Bronchus (tissue), 1 donor: ENCODE results near the genes SPRR4, SPRR2G, PGLYRP3 and S100A7A.

DNA sequence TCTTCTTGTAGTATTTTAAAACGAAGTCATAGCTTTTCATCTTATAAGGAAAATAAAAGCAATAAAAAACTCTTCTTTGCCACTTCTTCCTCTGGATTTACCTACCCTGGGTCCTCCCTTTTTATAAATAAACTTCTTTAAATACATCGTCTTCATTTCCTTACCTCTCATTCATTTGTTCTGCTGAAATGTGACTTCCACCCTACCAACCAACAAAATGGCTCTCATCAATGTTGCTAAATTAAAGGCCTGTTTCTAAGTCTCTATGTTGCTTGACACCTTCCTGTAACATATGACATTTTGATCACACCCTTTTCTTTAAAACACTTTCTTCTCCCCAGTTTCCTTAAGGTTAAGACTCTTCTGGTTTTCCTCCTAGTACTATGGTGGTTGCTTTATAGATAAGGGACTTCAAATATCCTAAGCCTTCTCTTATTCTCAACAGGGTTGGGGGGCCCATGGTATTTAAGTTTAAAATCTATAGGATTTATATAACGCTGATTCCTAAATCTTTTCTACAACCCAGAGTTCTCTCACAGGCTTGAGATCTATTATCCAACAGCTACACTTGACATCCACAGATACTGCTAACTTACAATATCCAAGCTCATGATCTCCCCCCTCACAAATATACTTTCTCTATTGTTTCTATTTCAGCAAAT, 10.9 kb downstream of the PSMB4 start:
- PRO-cap: no peak

DNA sequence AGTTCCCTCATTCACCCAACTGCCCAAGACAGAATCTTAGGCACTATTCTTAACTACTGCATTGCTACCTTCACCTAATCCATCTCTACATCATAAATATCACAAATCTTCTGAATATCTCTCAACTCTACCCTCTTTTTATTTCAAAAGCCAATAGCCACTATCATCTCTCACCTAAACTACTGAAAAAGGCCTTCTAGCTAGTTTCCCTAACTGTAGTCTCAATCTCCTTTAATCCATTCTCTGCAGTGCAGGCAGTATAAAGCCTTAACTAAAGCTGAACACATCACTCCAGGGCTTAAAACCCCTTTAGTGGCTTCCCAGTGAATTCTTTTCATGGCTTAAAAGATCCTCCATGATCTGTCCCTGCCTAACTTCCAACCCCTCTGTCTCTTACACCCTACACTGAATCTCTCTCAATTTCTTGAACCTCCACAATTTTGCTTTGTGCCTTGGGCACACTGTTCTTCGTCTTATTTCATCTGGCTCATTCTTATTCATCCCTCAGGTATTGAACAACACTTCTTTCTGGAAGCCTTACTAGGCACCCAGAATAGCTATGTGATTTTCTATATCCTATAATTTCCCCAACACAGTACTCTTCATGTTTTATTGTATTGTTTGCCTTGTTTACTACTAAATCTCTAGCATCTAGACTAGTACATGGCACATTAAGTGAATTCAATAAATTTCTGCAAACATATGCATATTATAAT, 11.6 kb downstream of the PSMB4 start:
- PRO-cap: no peak

DNA sequence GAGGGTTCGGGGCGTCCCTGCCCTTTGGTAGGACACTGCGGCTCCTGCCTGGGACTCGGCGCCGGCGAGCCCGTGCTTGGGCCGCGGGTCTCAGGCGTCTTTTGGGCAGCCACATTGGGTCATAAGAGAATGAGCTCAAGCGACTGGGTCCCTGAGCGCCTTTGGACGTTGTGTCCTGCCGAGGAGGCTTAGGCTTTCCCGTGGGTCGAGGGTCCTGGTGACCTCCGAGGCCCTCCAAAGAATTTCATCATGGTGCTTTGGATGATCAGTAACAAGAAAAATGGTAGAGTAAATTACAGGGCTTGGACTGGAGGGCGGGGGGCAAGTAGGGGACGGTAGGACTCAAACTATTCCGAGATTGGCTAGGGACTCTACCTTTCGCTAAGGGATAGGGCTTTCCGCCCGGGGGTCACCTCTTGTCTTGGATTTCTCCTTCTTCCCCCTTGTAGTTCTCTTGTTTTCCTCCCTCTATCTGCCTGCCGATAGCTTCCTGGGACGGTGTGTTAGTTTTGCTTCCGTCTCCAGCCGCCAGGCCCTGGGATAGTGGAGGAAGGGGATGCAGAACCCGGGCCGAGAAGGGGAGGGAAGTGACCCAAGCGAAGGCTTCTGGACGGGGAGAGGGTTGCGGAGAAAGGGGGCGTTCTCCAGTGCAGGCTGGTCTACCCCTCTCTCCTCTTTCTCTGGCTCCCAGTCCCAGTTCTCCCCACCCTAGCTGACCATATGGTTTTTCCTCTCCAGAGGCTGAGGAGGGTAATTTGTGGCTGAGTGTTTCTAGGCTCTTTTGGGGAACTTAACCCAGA, 718 bp downstream of the TUFT1 start:
- PRO-cap: bidirectional peak, plus-strand start at position 138 of the sequence, minus-strand start at position 103 of the sequence; unidirectional peak, minus-strand start at position 537 of the sequence

DNA sequence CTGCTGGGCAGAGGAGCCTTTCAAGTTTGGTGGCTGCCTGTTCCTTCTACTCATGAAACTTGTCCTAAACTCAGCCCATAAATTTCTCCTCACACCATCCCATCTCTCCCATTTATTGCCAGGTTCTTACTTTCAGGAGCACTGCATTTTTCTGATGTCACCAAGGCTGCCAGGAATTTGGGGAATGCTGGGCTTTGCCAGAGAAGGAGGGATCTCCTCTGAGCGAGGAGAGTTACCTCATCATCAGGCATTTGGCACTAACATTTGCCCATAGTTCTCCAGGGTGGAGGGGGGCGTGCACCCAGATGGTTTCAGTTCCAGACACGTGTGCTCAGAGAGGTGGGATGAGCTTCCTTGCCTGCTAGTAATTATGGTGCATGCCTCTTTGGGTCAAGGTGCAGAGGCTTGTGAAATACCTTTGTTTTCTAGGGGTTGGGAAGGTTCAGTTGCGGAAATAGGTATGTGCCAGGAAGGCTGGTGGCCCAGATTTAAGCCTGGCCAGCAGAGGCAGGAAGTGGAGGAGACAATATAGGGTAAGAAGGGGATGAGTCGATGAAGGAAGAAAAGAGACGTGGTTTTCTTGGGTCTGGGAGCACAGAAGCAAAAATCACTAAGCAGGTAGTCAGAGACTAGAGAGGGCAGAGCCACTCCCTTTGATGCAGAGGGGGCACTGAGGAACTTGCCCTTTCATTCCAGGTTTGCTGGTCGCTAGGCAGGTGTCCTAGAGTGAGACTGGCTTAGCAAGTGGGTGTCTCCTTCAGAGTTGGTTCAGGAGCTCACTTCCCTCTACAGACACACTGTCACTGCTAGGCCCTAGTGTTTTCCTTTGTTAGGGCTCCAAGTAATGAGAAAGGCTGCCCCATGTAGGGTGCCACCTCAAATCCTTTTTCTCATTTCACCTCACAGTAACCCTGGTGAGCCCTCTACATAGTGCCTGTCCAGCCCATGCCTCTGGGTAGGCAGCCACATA, 7.2 kb downstream of the TUFT1 start:
- PRO-cap: no peak

- PRO-cap: no peak
Measured at GRCh38 chr1:151593607-151593961, 18.3 kb upstream of the SNX27 start.

- PRO-cap: no peak
Measured at GRCh38 chr1:151778534-151779147, 11.7 kb downstream of the TDRKH start.

DNA sequence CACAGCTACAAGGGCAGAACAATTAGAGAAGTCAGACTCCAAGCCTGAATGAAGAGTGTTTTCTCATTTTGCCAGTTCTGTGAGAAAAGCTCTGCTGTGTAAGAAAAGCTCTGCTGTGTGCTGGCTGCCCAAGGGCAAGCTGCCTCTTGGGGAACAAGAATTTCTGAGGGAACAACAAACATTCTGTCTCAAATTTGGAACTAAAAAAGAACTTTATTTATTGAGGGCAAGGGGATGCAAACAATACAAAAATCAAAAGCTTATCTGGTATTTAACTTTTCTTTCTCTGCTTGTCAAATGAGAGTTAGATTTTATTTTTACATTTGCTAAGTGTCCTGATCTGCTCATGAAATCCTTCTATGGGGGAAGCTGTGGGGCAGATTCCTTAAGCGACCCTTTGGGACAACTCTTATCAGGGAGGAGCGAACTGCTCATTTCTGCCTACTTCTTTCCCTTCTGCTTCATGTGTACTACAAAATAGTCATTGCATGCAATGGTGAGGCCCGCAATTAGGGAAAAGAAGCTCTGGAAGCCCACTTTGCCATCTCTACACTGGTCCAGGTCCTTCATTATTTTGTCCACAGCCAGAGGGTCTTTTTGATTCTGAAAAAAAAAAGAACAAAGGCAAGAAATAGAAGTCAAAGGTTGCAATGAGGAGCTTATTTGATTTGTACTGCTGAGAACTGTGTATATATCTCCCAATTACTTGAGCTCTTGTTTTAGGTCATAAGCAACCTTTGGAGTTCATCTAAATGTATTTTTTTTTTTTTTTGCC, 10.8 kb downstream of the S100A10 start:
- PRO-cap: no peak

GRCh38 chr1:151991424-151992086, 2.1 kb downstream of the S100A10 start:
- PRO-cap: no peak

- PRO-cap: no peak
Measured at GRCh38 chr1:152481714-152482740, 28.6 kb upstream of the LCE5A start.

GRCh38 chr1:152613262-152613528, 416 bp upstream of the LCE3B start:
- PRO-cap: no peak

DNA sequence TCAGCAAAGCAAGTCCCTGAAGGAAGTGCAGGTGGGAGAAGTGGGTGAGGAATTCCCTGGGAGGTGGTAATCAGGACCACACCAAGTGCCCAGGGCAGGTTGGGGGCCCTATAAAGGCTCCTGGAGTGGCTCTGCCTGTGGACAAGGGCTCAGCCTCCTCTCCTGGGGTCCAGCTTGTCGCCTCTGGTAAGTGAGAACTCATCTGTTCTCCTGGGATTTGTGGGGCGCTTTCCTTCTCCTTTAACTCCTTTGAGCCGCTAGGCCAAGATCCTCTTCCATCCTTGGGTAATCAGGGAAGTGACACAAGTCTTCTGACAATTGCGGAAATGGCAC, at the start of gene SPRR4:
Gene SPRR4, plus strand, starts transcription at position 140 of the 333 bp plus-strand sequence.
- PRO-cap: no peak

DNA sequence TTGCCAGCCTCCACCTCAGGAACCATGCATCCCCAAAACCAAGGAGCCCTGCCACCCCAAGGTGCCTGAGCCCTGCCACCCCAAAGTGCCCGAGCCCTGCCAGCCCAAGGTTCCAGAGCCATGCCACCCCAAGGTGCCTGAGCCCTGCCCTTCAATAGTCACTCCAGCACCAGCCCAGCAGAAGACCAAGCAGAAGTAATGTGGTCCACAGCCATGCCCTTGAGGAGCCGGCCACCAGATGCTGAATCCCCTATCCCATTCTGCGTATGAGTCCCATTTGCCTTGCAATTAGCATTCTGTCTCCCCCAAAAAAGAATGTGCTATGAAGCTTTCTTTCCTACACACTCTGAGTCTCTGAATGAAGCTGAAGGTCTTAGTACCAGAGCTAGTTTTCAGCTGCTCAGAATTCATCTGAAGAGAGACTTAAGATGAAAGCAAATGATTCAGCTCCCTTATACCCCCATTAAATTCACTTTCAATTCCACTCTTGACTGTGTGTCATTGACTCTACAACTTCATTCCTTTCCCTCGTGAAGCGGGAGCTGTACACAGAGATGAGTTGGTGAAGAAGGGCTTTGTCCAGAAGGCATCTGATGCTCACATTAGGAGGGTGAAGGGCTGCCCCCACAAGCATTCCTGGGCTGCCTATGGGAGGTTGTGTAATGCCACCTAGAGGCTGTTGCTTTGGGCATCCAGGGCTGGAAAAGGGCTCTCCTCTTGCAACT, 1.6 kb downstream of the SPRR1B start:
- PRO-cap: no peak

- PRO-cap: no peak
Measured at GRCh38 chr1:153150659-153151095, at the start of gene SPRR2G. TSS of gene SPRR2G (minus strand) at chr1:153150890.

- PRO-cap: no peak
Measured at GRCh38 chr1:153188086-153188483, 15.1 kb upstream of the LELP1 start.

DNA sequence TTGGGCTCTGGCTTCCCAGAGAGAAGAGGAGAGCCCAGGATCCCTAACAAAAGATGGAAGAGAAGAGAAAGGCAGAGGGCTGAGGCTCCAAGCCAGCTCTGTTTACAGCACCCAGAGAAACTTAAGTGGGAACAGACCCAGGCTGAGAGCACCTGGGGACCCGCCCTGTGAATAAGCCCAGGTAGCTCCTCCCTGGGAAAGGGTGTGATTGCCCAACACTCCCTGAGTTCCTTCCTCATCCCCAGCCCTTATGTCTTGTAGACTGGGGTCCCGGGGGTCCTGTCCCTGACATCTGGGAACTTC, at the start of gene PGLYRP3:
Gene PGLYRP3, minus strand, starts transcription at position 126 of the 303 bp plus-strand sequence.
- PRO-cap: no peak

DNA sequence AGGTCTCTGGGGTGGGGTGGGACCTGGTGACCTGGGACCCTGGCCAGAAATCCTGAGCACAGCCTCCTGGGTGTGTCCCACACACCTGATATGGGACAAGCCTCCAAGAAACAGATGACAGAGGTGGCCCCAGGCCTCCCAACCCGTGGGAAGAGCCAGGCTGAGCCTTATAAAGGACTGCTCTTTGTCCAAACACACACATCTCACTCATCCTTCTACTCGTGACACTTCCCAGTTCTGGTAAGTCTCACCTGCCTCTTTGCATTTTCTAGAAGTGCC, at the start of gene S100A7A:
Gene S100A7A, plus strand, starts transcription at position 197 of the 279 bp plus-strand sequence.
- PRO-cap: no peak

DNA sequence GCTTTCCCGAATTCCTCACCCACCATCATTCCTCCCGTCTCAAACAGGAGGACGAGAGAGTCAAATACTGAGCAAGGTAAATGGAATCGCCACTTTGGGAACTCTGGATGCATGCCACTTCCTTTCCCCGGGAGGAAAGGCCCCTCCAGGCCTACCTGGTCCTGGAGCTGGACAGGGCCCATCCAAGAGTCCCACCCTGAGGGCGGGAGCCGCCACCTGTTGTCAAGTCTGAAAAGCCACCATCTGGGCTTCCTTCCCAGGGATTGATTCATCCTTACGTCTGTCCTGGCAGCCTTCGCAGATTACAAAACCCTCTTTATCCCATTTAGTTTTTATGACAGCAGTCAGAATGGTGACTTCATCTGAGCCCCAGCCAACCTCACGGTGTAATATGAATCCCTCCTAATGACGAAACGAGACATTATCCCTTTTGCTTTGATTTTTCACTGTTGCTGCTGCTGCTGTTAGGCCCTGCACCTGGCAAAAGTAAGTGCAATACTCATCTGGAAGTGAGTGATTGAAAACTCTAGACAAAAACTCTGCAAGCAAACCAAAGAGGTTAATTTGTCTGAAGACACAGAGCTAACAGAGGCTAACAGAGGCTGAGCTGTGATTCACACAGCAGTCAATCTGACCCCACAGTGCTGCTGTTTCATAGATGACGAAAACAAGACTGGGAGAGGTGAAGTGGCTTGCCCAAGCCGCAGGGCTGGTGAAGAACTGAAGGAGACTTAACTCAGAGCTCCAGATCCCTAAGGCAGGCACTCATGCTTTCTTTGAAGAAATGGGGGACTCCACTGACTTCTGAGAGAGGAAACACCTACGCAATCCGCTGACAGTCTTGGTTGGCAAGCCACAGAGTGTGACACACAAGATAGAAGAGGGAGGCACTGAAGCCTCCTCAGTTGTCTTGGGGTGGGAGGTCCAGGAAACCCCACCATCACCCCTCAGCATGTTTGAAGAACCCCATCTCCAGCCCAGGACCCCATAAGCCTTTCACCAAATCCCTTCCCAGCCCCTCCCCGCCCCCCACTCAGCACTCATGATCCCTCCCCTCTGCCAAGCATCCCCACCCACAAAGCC, 30.0 kb upstream of the S100A7 start:
- PRO-cap: no peak

- PRO-cap: no peak
Measured at GRCh38 chr1:153493630-153494151, 33.2 kb upstream of the S100A7 start.

DNA sequence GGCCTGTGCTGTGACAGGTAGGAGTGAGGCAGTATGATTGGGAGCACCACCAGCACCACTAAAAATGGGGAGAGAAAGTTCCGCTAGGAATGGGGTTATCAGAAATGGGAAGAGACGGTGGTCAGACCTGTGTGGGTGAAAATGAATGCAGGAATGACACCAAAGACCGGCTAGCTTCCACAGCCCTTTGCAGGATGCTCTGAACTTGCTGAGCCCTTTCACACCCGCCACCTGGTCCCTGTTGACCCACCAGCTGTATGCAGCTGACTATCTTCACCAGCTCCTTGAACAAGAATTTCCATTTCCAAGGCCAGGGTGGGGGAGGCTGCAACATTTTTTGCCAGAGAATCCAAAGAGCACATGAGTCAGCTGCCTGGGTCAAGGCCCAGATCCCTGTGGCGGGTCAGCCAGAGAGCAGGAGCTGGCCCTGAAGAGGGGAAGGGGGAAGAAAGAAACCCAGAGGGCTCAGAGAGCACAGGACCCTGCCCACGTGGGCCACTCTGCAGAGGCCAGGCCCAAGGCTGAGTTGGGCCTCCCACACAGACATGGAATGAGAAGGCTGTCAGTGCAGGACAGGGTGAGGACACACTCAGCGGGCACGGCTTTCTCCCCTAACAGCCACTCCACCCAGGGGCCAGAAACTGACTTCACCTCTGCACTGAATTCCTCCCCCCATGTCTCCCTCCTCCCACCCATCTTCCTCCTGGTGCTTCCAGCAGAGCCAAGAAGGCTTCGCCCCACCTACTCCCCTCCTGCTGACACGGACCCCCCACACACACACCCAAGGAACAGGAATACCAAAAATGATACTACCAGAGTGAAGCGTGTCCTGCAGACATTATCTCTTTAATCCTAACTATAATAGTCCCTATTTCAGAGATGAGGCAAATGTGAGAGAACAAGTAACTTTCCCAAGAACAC, 28.9 kb downstream of the S100A6 start:
- PRO-cap: no peak

DNA sequence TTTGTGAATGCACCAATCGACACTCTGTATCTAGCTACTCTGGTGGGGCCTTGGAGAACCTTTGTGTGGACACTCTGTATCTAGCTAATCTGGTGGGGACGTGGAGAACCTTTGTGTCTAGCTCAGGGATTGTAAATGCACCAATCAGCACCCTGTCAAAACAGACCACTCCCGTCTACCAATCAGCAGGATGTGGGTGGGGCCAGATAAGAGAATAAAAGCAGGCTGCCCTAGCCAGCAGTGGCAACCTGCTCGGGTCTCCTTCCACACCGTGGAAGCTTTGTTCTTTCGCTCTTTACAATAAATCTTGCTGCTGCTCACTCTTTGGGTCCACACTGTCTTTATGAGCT, 13.5 kb downstream of the S100A6 start:
- PRO-cap: no peak